Lung (tissue), 4 donors: ENCODE data around the gene ARHGEF7.

GRCh38 chr13:110549911-110550569 is 11.5 kb downstream of the RAB20 start:
- PRO-cap = no peak
- RAMPAGE, long total RNA = no peak
- RRBS = 90% methylated on average over 3 of the region's 13 CpGs

DNA sequence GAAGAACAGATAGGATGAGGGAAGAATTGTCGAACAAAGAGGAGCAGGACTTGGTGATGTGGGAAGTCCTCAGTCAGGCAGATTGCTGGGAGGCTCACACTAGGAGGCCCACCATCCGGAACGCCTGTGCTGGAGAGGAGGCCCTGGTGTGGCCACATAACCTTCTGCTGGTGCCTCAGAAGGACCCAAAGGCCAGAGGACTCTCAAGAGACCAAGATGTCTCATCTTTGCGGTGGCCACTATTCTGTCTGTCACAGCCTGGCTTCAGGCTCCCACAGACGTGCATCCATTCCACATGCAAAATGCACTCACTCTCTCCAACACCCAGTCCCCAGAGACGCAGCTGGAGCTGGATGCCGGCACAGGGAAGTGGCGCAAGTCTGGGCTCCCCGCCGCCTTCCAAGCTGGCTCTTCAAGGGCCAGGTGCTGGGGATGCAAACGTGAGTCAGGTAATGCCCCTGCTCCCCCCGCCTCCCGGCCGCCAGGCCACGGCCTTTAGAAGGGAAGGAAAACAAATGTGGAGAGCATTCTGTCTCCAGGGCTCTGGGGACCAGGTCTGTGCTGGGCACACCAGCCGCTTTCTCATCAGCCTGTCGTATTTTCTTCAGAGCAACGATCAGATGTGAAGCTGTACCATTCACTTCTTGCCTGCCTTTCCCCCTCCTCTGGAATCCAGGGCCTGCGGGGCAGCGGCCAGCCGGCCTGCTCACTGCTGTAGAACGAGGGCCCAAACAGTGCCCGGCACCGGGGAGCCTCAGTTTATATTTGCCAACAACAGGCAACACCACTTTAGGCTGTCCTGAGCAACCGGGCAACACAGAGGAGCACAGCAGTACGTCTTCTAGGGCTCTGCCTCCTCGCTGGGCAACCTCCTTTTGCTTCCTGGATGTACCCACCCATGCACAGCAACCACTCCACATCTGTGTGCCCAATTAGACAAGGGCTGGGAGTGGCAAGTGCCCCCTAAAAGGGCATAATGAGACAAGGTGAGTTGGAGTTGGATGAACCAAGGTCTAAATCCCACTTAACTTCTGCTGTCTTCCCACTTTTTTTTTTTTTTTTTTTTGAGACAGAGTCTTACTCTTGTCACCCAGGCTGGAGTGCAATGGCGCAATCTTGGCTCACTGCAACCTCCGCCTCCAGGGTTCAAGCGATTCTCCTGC is 3.8 kb downstream of the RAB20 start:
- PRO-cap = no peak
- RAMPAGE, long total RNA = no peak
- RRBS = 45% methylated on average over 5 of the region's 30 CpGs

GRCh38 chr13:110628280-110628682 is 12.9 kb downstream of the NAXD start:
- PRO-cap = no peak
- RAMPAGE, long total RNA = no peak
- RRBS = 71% methylated on average over 1 of the region's 12 CpGs

GRCh38 chr13:110711765-110712771 is 1.4 kb upstream of the ING1 start:
- PRO-cap = bidirectional peak, plus-strand start at chr13:110712531, minus-strand start at chr13:110712414
- RAMPAGE, long total RNA = no peak
- RRBS = 1% methylated on average over 29 of the region's 63 CpGs

DNA sequence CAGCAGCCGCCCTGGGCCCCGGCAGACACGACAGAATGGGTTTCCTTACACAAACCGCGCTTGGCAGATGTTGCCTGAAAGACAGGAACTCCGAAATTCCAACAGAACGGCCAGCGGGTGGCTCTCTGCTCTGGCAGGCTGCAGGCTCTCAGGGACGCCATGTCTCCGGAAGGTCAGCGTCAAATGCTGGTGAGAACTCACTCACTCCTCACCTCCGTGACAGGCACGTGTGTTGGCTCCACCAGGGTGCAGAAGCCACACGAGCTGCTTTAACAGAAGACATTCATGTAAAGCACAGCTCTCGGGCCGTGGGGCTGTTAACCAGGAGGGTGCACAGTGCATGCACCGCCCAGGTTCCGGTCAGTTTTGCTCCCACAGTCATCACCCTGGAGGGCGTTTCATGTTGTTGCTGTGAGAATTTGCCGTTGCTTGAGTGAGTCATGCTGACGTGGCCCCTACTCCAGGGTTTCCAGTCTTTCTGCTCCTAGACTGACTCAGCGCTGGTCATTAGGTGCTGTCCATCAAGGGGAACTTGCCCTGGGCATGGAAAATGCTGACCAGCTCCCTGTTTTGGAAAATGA is 44.9 kb downstream of the ANKRD10 start:
- PRO-cap = no peak
- RAMPAGE, long total RNA = no peak
- RRBS = 42% methylated on average over 4 of the region's 22 CpGs

- PRO-cap = no peak
- RAMPAGE, long total RNA = no peak
- RRBS = 1% methylated on average over 50 of the region's 93 CpGs
These were observed at the start of gene ARHGEF7 for GRCh38 chr13:111115041-111115646. TSS of gene ARHGEF7 (plus strand) at chr13:111115310.

DNA sequence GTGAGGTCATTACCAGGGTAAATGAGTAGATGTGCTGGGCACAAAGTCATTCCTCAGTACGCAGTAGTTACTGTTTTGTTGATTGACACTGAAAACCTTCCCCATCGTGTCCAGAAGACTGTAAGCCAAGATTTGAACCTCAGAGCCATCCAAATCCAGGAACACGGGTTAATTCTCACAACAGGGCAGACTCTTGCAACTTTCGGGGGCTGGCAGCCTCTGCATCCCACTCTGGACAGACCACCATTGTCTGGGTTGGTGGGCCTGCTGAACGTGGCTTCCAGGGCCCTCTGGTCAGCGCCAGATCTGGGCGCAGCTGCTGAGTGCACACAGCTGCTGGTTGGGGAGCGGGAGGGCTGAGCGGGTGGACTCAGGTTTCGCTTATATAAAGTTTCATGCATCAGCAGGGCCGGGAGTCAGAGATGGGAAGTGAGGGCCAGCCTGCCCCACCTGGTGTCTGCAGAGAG is 6.8 kb downstream of the ARHGEF7 start:
- PRO-cap = no peak
- RAMPAGE, long total RNA = no peak
- RRBS = 9% methylated on average over 1 of the region's 11 CpGs

DNA sequence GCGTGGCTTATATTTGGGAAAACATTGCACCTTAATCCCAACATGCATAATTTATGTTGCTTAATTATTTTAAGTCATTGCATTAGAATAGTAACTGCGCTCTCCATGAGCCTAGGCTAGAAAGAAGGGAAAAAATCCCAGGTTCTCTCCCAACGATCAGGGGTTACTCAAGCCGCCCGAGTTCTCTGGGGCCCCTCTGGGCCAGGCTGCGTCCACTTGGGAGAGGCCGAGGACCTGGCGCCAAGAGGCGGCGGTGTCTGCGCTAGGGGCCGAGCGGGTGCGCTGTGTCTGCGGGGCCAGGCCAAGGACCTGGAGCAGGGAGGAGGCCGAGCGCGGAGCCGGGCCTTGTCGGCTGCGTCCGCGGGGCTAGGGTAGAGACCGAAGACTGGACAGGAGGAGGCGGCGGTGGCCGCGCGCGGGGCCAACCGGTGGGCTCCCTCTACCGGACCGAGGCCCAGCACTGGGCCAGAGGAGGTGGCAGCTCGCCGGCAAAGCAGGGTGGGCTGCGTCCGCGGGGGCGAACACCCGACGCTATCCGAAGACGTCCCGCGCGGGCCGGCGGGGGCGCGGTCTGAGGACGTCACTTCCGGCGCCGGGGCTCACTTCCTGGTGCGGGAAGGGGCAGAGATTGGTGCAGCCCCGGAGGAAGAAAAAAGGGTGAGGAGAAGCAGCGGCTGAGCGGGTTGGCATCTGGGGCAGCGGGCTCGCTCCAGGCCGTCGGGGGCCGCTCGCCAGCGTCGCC is 38.1 kb downstream of the ARHGEF7 start:
- PRO-cap = bidirectional peak, plus-strand start at position 329 of the sequence, minus-strand start at position 160 of the sequence; bidirectional peak, plus-strand start at position 634 of the sequence, minus-strand start at position 573 of the sequence
- RAMPAGE, long total RNA = no peak
- RRBS = 1% methylated on average over 31 of the region's 66 CpGs

GRCh38 chr13:111166906-111167704 is 52.0 kb downstream of the ARHGEF7 start:
- PRO-cap = no peak
- RAMPAGE, long total RNA = no peak
- RRBS = no CpG with 5 or more reads among the region's 12 CpGs

DNA sequence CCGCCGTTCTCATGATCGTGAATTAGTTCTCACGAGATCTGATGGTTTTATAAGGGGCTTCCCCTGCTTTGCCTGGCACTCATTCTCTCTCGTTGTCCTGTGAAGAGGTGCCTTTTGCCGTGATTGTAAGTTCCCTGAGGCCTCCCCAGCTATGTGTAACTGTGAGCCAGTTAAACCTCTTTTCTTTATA is 68.9 kb downstream of the ARHGEF7 start:
- PRO-cap = no peak
- RAMPAGE, long total RNA = no peak
- RRBS = no CpG with 5 or more reads among the region's 6 CpGs

DNA sequence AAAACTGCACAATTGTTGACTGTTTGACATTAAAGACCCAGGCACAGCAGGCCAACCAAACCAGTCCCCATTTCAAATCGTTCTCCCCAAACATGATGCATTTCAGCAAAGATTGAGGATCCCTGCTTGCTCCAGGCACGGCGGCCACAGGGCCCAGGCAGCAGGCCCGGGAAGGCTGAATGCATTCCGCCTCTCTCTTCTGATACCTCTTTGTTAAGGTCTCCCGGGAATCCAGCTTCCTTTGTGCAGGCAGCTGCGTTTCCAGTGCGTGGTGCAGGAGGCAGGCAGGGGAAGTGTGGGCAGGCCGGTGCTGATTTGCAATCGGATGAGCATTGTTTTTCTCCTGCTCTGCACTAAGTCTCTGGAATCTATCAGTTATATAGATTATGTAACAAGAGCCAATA is 337.7 kb downstream of the TEX29 start:
- PRO-cap = no peak
- RAMPAGE, long total RNA = no peak
- RRBS = 31% methylated on average over 5 of the region's 10 CpGs

GRCh38 chr13:111892787-111893604 is 174.0 kb upstream of the SOX1 start:
- PRO-cap = no peak
- RAMPAGE, long total RNA = no peak
- RRBS = no CpG with 5 or more reads among the region's 47 CpGs

- PRO-cap = no peak
- RAMPAGE, long total RNA = no peak
- RRBS = 5% methylated on average over 21 of the region's 84 CpGs
These were observed 10.5 kb upstream of the SOX1 start for GRCh38 chr13:112056266-112057091.

DNA sequence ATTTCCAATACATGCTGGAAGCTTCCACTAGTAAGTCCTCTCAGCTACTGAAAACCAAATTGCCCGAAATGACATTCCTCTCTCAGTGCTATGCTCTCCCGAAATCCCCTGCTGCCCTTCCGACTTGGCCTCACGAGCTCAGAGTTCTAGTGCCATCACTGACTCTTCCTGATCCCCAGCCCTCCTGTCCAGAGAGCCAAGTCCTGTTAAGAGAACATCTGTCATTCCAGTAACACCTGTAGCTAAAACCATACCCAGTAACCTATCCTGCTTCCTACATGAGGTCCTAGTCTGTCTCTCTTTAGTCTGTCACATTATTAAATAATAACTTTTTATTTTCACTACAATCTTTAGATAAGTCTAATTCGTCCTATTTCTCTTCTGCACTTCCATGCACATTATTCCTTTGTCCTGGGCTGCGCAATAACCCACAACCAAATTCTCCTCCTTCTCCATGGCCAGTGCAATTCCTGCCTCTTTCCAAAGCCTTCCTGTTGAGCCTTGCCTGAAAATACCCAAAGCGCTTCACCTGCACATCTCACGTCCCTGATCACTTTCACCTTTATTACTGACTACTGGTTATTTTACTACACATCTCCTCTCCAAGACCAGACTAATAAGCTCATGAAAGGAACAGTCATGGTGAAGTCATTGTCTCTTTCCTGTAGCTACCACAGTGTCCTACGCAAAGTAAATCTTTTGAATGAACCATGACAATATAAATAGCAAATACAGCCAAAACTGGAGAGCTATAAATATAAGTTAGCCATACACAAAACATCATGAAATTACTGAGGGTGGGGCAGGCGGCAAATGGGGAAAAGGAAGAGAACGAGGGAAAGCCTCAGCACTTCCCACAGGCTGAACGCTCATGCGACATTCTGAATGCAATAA is 62.9 kb downstream of the TUBGCP3 start:
- PRO-cap = no peak
- RAMPAGE, long total RNA = no peak
- RRBS = no CpG with 5 or more reads among the region's 13 CpGs

DNA sequence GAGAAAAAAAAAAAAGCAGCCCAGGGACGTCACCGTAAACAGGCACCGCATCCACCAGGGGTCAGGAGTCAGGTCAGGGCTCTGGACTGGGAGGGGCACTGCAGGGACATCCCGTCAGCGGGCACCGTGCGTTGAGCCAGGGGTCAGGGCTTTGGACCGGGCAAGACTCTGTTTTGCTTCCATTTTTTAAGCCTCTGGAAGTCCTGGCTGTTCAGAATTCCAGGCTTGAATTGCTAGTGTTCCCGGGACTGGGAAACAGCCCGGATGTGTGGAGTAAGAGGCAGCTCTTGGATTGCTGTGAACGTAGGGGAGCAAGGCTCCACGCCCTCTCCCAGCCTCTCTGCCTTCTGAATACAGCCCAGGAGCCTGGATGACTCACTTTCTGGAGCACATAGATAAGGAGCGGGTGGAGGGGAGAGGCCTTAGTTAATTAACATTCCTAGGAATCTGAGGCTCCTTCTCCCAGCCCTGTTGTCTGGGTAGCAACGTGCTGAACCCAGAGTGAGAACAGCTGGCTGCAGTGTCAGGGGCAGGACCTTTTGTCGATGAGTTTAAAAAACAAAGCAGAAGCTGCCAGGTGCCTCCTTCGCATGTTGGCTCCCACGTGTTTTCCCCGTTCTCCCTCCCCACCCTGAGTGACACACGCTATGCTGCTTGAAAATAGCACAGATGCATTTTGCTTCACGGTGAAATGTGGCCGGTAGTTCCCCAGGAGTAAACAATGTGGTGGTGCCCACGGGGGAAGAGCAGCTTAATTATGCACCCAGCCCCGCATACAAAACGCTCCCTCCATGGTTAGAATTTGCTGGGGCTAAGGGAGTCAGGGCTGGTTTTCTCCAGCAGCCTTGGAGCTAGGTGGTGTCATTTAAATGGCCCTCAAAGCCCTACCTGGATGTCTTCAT is 21.9 kb downstream of the ATP11A start:
- PRO-cap = no peak
- RAMPAGE, long total RNA = no peak
- RRBS = 27% methylated on average over 2 of the region's 24 CpGs

- PRO-cap = no peak
- RAMPAGE, long total RNA = no peak
- RRBS = no CpG with 5 or more reads among the region's 3 CpGs
These were observed 71.8 kb downstream of the ATP11A start for GRCh38 chr13:112761706-112761905.

DNA sequence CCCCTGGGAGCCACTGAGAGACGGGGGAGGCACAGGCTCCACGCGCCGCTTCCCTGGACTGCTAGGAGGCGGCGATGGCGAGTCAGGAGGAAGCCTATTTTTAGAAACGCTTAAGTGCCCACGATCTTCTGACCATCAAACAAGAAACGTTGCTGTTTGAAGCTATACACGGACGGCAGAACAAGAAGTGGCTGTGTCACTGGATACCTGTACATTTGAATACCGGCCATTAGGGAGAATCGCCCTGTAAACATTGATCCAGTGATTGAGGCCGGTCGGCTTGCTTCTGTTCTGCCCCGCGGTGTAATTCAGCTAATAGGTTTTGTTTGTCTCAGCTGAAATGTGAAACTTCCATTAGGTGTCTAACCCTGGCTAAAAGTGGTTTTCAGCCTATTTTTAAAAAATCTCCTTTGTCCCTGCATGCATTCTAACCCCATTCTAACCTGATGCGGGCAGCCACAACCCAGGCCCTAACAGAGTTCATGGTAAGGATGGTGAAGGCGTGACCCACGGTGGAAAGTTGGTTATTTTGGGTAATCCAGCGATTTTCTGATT is 81.0 kb downstream of the ATP11A start:
- PRO-cap = no peak
- RAMPAGE, long total RNA = no peak
- RRBS = no CpG with 5 or more reads among the region's 22 CpGs

DNA sequence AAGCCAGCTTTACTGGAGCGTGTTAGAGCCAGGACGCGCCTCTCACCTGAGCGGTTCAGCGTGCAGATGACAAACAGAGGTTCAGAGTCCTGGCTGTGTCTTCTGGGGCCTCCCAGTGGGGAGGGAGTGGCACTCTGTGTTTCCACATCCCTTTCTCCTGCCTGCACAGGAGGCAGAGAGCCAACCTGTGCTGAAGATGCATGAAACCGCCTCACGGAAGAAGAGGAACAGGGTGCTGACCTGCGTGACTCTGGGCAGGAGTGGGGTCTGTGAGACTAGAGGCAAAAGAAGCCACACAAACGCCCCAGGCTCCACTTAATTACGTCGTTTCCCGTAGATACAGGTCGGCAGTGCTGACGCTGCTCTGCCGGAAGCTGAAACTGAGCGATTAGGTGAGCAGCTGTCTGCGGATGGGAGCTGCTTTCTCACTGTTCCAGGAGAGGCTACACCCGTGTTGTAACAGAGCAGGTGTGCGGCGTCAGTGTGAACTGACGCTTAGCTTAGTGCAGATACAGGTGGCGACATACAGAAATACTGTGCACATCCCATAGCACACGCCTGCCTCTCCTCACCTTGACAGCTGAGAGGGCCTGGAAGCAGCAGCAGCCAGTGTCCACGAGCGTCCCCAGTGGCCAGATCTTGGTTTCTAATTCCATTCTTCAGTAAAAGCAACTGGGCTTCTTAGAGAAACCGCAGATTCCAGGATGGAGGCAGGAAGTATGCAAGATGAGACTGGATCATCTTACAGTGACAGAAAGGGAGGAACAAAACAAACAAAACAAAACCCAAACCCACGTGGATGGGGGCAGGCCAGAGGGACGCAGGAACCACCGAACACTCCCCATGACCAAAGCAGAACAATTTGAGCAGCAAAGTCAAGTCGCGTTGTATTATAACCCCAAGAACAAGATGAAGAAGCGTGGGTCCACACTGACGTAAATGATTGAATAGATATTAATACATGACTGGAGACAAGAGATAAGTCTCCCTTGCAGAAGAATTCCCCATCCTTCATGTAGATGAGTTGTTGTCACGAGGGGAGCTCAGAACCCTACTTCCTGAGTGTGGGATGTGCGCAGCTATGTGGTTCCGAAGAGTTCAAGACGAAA is 37.6 kb upstream of the MCF2L start:
- PRO-cap = no peak
- RAMPAGE, long total RNA = no peak
- RRBS = no CpG with 5 or more reads among the region's 37 CpGs

DNA sequence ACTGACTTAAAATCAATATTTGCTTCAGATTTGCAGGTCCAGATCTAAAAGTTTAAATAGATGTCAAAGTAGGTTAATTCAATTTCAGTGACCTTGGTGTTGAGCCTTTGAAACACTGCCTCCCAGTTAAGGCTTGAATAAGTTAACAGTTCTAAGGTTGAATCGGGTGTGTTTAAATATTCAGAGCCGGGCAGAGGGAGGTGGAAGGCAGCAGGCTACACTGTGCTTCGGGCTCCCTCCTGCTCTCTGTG is 17.1 kb upstream of the MCF2L start:
- PRO-cap = no peak
- RAMPAGE, long total RNA = no peak
- RRBS = no CpG with 5 or more reads among the region's 3 CpGs

DNA sequence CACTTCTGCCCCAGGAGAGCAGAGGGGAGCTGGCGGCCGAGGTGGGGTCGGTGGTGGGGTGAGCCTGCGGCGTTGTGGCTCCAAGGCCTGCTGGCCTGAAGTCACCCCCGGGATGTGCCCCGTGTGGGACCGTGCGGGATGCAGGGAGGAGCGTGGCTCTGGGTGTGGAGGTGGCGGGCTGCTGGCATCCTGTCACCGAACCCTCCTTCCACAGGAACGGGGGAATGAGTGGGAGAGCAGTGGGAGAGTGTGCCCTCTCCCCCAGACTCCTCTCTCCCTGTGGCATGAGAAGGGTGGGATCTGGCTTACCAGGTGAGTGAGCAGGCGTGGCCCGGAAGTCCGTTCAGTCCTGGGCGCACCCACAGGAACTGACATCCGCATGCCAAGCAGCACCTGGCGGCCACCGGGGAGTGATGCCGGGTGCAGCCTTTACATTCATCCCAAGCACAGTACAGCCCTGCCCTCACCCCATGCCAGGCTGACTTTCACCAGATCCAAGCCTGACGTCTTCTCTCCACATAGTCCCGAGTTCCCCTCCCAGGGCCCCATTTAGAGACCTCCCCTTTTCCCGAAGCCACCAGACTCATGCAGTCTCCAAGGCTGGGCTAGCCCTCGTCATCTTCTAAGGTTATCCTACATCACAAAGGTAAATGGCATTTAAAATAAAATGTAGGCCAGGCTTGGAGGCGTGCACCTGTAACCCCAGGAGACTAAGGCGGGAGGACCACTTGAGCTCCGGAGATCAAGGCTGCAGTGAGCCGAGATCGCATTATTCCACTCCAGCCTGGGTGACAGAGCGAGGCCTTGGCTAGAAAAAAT is 26.7 kb downstream of the MCF2L start:
- PRO-cap = no peak
- RAMPAGE, long total RNA = no peak
- RRBS = 88% methylated on average over 6 of the region's 31 CpGs